GM23338 (cell line): ENCODE data around the genes AWAT2, P2RY4 and RAB41.

DNA sequence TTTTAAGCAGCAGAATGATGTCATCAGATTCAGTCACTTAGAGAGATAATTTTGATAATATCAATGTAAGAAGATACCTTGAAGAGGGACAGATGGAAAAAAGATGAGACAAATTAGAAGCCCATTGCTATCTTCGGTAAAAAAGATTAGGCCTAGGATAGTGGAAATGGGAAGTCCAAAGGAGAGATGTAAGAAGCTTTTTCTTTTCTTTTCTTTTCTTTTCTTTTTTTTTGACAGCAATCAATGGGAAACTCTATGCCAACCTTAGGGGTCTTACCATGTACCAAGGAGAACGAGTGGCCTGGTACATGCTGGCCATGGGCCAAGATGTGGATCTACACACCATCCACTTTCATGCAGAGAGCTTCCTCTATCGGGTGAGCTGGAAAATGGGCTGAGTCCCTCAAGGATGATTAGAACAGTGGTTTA, 94.6 kb downstream of the HEPH start:
- PRO-cap = no peak
- RAMPAGE, long total RNA = no peak

DNA sequence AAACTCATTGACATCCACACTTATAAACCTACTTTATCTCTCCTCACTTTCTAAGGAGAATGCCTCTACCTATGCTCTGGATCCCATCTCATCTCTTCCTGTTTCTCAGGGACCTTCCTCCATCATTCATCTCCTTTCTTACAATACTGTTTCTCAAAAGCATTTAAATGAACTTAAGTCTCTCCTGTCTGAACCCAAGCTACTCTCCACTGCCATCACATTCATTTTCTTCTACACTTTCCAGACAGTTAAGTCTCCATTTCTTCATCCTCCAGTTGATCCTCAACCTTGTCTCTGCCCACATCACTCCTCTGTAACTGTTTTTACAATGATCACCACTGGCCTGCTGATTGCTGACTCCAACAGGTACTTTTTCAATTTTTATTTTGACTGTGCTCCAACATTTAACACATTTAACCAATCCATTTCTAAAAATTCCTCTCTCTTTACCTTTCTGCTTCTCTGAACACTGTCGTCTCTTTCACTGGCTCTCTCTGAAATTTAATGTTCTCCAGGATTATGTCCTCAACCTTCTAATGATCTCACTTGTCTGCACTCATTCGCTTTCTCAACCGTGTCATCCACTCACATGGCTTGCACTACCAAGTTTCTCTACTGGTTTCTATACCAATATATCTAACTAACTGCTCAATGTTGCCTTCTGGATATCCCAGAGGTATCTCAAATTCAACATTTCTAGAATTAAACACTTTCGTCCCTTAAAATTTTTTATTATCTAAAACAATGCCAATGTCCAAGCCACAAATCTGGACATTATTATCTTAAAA, 354.0 kb downstream of the OPHN1 start:
- PRO-cap = no peak
- RAMPAGE, long total RNA = no peak

- PRO-cap = no peak
- RAMPAGE, long total RNA = no peak
These were observed 338.5 kb downstream of the OPHN1 start for GRCh38 chrX:68094704-68095302.

- PRO-cap = no peak
- RAMPAGE, long total RNA = no peak
These were observed 223.3 kb downstream of the OPHN1 start for GRCh38 chrX:68210062-68210400.

GRCh38 chrX:68432681-68432857, 726 bp downstream of the OPHN1 start:
- PRO-cap = no peak
- RAMPAGE, long total RNA = no peak

DNA sequence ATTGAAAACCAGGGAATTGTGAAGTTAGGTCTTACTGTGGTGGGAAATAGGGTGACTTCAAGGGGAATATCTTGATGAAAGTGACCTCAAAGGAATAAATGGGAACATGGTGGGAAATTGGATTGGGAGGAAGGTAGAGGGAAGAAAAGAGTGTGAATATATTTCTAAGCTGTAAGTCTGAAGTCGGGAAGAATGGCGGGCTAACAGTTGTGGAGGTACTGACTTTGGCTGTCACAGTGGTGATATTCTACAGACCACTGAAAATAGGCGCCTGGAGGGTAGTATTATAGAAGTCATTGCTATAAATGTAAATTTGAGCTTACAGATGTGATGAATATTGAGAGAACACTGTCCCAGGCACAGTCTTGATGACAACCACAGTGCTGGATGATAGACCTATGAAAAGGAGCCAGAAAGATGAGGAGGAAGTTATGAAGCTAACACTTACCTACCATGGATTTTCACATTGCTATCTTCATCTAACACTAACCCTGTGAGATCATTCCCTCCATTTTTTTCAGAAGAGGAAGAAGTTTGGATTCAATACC, 39.9 kb downstream of the YIPF6 start:
- PRO-cap = no peak
- RAMPAGE, long total RNA = no peak

- PRO-cap = bidirectional peak, plus-strand start at chrX:68686862, minus-strand start at chrX:68686742
- RAMPAGE, long total RNA = no peak
These were observed 39.2 kb downstream of the STARD8 start for GRCh38 chrX:68686479-68687196.

GRCh38 chrX:68827861-68828273, 954 bp upstream of the EFNB1 start:
- PRO-cap = unidirectional peak, plus-strand start at chrX:68828112
- RAMPAGE, long total RNA = no peak

- PRO-cap = no peak
- RAMPAGE, long total RNA = no peak
These were observed 41.6 kb downstream of the EFNB1 start for GRCh38 chrX:68870322-68870837.

- PRO-cap = unidirectional peak, minus-strand start at chrX:68895307
- RAMPAGE, long total RNA = no peak
These were observed 66.1 kb downstream of the EFNB1 start for GRCh38 chrX:68894643-68895632.

GRCh38 chrX:69149377-69150146, 15.7 kb downstream of the PJA1 start:
- PRO-cap = bidirectional peak, plus-strand start at chrX:69149661, minus-strand start at chrX:69149475; unidirectional peak, minus-strand start at chrX:69149689; unidirectional peak, minus-strand start at chrX:69149746; bidirectional peak, plus-strand start at chrX:69150278, minus-strand start at chrX:69149921
- RAMPAGE, long total RNA = no peak

DNA sequence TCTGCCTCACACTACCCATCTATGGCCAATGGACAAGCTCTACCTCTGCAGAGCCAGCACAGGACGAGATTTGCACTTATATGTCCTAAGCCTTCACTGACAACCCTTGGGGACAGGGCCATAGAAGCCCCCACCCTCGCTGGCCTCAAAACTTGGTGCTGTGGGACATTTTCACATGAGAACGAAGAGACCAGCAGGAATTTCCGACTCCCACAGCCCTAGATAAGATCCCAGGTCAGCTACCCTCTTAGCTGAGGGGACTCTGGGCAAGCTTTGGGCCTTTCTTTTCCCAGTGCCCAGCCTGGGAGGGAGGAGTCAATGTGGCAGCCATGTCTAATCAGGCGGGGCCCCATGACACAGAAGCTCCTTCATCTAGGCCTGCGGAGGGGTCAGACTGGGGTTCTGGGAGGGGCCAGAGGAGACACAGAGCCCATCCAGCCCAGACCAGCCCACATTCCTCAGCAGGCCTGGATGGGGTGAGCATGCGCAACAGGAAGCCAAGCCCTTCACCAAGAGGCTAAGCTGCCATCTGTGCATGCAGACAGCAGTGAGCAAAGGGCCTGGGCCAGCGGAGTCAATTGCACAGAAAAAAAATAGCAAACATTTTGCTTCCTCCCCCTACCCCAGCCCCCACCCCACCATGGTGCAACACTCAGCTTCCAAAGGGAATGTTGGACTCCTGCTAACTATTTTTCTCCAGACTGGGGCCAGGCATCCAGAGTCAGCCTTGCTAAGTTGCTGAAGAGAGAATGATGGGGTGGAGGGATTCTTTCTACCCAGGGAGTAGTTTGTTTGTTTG, 11.9 kb downstream of the PJA1 start:
- PRO-cap = bidirectional peak, plus-strand start at position 452 of the sequence, minus-strand start at position 264 of the sequence
- RAMPAGE, long total RNA = no peak

DNA sequence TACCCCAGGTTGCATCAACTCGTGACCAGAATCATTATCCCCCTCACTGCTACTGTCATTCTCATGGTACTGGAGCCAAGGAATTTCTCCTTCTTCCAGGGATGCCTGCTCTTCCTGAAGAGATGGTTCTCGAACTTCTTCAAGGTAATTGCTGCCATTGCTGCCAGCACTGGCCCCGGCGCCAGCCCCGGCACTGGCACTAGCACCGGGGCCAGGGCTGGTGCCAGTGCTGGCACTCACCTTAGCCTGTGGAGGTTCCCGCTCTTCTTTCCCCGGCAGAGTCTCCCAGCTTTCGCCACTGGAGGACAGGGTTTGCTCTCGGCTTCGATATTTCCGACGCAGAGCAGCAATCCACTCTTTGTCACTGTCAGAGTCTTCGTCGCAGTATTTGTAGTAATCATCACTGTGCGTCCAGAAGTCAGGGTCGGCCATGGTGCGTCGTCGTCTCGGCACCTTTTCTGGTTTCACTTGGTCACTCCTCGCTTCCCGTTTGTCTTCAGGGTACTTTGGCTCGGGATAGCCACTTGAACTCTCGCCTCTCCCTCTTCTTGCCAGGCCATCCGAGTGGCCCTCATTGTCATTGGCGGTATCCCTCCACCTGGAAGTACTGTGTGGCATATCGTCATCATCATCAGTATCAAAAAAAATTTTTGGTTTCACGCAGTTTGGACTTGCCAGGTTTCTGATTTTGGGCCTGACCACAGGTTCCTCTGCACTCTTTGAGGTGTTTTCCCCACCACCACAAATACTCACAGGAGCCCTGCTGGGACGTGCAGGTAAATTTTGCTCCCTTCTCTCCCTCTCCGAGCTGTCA, 3.3 kb downstream of the PJA1 start:
- PRO-cap = no peak
- RAMPAGE, long total RNA = no peak

DNA sequence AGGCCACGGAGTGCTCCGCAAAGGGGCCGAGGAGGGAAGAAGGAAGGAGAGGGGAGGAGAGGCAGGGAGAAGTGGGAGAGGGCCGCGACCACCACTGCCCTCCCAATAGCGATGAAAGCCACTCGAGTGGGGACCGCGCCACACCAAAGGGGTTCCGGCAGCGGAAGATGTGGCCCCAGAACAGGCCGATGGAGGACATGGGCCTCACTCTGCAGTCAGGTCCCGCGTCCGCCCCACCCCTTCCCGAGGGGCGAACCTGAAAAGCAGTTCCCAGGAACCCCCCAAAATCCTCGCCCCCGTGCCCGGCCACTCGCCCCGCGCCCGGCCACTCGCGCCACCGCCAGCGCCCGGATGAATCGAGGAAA, 283 bp downstream of the PJA1 start:
- PRO-cap = no peak
- RAMPAGE, long total RNA = no peak

DNA sequence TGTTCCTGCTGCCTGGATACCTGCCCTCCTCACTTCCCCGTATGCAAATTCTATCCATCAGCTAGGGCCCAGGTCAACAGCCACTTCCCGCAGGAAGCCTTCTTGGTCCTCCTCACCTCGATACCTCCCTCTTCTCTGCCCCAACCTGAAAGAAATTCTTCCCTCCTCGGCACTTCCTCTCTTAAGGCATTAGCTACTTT, 114.5 kb upstream of the PJA1 start:
- PRO-cap = no peak
- RAMPAGE, long total RNA = no peak

- PRO-cap = no peak
- RAMPAGE, long total RNA = no peak
These were observed at the start of gene AWAT2 for GRCh38 chrX:70049886-70050149. AWAT2 (minus strand) TSS chrX:70049938.

DNA sequence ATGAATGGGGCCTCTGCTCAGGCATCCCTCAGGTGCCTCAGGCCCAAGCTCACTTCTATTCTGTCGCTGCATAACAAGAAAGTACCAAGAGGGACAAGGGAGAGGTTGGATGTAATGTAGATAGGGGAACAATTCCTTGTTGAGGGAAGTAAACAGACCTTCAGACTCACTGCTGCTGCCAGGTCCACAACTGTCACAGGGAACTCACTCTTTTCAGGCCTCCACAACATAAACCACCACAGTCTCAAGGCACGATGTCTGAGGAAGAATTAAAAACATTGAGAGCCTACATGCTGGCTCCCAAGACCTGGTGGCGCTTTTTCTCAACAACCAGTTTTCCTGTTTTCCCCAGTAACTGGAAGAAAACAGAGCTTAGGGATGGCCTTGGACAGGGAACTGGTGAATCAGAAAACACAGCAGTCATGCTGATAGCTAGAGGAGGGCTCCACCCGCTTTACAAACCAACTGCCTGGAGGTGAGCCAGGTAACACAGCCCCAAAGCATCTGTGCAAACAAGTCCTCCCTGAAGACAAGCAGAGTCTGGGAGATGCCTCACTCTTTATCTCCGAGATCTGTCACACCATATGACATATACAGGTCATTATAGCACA, 14.4 kb upstream of the AWAT1 start:
- PRO-cap = no peak
- RAMPAGE, long total RNA = no peak

DNA sequence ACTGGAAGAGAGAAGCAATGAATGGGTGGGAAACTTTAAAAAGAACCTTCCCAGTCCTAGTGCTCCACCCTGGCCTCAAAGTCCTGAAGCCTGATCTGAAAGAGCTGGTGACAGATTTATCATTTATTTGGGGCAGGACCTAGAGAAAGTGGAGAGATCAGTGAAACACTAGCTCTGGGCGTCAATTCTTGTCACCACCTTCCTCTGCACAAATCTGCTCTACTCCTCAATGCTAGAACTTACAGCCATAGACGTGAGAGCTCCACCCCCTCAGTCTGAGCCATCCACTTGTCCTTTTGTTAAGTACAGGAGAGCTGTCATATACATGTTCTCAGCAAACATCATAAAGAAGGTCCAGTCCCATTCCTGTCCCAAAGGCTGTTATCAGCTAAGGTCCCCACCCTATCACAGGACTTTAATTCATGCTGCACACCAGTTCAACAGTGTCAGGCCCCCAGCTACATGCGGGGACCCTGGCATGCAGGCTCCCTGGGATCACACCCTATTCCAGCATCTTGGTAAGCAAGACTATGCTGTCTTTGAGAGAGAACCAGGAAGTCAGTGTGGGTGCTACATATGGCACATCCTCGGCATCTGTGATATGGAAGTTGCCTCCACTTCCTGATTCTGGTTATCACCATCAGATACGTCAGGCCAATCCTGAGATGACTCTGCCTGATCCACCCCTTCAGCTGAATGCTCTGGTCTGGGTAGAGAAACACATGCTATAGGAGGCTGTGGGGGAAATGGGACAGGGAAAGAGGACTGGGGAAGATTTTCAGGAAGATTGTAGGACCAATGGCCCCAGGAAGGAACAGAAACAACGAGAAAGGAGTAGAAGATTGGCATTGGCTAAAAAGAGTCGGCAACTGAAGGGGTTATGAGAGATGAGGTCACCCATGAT, 2.3 kb downstream of the P2RY4 start:
- PRO-cap = no peak
- RAMPAGE, long total RNA = no peak

GRCh38 chrX:70260077-70260418, at the start of gene P2RY4:
P2RY4 (minus strand) TSS chrX:70260204.
- PRO-cap = no peak
- RAMPAGE, long total RNA = no peak

GRCh38 chrX:70281951-70282450, at the start of gene RAB41:
RAB41 (plus strand) TSS chrX:70282172.
- PRO-cap = no peak
- RAMPAGE, long total RNA = no peak